Placental epithelial cell (primary cell): Measurements from ENCODE around the genes OXSR1, SLC22A13, EXOG and MYRIP.

GRCh38 chr3:38027981-38028703 is 1.3 kb downstream of the PLCD1 start:
- CAGE, long polyA plus RNA = no peak

- CAGE, long polyA plus RNA = no peak
These were observed 21.9 kb downstream of the ACAA1 start for GRCh38 chr3:38114829-38115534.

- CAGE, long polyA plus RNA = no peak
These were observed at the start of gene OXSR1 for GRCh38 chr3:38165331-38166301. Gene OXSR1 (plus strand): TSS chr3:38165537.

GRCh38 chr3:38265364-38266042 is at the start of gene SLC22A13:
Gene SLC22A13 (plus strand): TSS chr3:38265812.
- CAGE, long polyA plus RNA = no peak

DNA sequence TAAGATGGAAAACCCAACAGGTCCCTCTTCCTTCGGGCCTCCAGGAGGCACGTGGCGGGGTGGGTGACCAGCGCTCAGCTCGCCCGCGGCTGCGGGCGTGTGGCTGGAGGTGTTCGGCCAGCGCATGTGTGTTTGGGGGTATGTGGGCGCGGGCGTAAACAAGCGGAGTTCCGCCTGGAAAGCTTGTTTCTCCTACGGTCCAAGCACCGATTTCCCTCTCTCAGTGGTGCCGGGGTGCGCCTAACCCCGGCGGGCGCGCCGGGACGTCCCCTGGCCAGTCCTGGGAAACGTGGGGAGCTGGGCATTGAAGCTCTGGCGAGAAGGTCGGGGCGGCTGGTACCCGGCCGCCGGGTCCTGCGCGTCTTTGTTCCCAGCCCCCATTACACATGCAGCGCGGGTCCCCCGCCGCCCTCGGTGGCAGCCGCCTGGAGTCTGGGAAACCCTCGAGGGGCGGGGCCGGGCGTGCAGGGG is 1.4 kb downstream of the ACVR2B start:
- CAGE, long polyA plus RNA = no peak

- CAGE, long polyA plus RNA = no peak
These were observed 7.0 kb downstream of the ACVR2B start for GRCh38 chr3:38460203-38461477.

GRCh38 chr3:38495939-38497134 is at the start of gene EXOG:
Gene EXOG (plus strand): TSS chr3:38496340.
- CAGE, long polyA plus RNA = no peak

DNA sequence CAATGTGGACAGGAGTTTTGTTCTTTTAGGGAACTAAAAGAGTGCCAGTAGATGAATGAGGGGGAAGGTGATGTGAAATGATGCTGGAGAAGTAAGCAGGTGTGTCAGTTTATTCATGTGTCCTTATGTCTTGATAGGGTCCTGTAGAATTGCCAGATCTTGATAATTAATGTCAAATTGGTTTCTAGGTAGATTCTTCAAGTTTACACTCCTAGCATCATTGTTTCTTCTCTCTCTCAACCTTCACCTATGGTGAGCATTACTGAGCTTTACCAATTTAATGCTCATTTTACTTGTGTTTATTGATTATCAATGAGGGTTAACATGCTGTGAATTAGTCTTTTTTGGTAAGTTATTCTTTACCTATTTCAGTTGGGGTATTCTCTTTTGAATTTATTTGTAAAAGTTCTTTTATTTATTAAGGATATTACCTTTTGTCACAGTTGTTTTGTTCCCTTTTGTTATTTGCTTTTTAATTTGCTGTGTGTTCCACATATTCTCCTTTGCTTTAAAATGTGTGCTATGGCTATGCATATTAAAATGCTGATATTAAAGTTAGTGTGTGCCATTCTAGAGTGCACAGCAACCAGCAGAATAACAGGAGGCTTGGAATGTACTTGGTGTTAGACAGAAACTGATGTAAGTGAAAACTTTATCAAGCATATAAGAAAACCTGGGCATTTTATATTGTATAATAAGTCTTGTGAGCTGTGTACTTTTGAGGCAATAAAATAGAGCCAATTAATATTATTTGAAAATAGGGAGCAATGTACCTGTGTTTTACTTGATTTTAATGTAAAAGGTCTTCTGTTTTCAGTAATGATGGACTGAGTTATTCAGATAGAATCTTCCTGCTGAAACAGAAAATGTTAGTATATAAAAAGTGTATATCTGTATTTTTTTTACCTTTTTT is 2.9 kb downstream of the EXOG start:
- CAGE, long polyA plus RNA = no peak

- CAGE, long polyA plus RNA = no peak
These were observed 38.6 kb downstream of the SCN5A start for GRCh38 chr3:38610888-38611214.

DNA sequence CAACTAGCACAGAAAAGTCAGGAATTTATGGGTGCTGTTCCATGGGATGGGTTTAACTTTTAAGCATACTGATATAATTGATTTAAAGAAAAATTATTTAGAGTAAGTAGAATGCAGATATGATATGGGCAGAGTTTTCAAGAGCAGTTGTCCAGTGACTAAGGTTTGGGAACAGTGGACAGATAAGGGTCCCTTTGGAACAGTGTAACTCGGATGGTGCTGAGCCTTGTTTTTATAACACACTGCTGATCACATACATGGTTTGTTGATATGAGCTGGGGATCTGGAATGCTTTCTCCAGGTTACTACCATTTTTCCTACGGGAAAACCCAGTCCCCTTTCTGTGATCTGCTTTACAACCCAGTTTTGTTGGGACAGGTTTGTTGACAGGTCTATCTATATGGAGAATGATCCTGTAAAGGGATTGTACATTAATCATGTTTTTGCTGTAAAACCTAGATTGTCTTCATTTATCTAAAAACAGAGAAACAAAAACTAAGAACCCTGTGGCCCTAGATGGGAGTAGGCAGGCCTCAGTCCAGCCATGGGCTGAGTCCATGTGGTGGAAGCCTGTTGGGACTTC is 13.4 kb downstream of the CSRNP1 start:
- CAGE, long polyA plus RNA = no peak

DNA sequence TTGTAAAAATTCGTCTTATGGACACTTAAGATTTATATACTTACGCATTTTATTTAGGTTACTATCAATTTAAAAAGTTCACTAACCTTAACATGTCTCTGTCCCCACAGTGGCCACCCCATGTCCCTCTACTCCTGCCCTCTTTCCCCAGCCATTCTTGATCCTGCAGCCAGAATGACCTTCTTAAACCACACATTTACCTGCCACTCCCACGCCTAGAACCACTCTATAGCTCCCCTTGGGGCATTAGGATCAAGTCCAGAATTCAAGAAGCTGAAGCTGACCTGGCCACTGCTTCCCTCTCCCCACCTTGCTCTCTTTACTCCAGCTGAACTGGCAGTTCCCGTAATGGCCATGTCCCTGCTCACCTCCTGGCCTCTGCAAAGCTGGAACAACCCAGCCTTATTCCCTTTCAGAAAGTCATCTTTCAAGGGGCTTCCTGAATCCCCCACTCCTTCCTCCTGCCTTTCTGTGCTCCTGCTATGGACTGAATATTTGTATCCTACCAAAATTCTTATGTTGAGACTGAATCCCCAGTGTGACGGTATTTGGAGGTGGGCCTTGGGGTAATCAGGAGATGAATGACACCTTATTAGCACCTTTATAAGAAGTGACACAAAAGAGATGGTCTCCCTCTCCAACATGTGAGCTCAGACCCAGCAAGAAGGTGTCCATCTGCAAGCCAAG is 3.8 kb downstream of the CSRNP1 start:
- CAGE, long polyA plus RNA = no peak

DNA sequence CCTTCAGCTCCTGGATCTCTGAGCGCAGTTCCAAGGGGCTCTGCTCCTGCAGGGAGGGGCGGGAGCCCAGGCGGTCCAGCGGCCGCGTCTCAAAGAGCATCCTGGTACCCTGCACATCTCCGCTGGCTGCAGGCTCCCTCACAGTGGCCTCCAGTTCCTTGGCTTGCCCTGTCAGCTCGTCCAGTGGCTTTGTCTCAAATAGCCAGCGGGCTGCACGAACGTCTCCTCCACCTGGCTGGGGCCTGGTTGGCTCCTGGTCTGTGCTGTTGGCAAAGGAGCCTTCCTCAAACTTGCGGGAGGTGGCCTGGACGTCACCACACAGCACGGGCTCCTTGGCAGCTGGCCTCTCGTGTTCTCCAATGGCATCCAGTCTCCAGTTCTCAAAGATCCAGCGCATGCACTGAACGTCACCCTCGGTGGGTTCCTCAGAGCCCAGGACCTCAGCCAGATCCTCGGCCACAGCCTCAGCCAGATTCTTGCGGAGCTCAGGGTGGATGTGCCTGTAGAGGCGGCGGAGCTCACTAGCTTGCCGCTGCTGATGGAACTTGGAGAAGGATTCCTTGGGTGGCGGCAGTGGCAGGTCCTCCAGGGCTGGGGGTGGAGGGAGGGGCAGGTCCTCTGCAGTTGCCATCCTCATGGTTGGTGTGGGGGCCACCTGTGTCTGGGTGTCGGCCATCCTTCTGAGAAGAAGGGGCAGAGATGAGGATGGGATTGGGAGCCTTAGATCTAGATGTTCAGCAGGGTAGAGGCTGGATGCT is 3.4 kb downstream of the XIRP1 start:
- CAGE, long polyA plus RNA = no peak

- CAGE, long polyA plus RNA = no peak
These were observed 18.9 kb downstream of the CX3CR1 start for GRCh38 chr3:39260779-39261516.

GRCh38 chr3:39288352-39288920 is 8.6 kb upstream of the CX3CR1 start:
- CAGE, long polyA plus RNA = no peak

DNA sequence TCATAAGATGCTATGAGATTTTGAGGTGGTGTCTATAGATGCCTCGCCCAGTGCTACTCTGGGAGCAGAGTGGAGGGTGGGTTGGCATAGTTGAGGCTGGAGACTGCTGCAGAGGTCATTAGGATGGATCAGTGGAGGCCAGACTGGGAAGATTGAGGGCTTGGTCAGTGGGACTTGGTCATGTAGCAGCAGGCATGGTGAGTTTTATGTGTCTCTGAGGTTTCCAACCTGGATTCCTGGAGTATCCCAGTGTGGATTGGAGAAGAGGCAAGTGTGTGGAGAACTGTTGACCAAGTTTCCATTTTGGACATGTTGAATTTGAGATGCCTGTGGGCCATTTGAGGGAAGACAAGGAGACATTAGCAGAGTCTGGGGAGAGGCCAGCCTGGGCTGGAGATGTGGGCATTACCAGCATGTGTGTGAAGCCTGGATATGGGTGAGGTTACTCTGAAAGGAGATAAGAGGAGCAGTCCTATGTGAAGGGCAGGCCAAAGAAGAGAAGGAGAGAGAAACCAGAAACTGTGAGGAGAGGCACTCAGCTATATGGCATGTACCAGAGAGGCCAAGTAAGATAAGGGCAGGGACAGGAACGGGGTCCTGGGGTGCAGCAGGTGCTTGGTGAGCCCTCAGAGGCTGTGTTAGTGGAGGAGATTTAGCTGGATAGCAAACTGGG is 4.3 kb downstream of the SLC25A38 start:
- CAGE, long polyA plus RNA = no peak

DNA sequence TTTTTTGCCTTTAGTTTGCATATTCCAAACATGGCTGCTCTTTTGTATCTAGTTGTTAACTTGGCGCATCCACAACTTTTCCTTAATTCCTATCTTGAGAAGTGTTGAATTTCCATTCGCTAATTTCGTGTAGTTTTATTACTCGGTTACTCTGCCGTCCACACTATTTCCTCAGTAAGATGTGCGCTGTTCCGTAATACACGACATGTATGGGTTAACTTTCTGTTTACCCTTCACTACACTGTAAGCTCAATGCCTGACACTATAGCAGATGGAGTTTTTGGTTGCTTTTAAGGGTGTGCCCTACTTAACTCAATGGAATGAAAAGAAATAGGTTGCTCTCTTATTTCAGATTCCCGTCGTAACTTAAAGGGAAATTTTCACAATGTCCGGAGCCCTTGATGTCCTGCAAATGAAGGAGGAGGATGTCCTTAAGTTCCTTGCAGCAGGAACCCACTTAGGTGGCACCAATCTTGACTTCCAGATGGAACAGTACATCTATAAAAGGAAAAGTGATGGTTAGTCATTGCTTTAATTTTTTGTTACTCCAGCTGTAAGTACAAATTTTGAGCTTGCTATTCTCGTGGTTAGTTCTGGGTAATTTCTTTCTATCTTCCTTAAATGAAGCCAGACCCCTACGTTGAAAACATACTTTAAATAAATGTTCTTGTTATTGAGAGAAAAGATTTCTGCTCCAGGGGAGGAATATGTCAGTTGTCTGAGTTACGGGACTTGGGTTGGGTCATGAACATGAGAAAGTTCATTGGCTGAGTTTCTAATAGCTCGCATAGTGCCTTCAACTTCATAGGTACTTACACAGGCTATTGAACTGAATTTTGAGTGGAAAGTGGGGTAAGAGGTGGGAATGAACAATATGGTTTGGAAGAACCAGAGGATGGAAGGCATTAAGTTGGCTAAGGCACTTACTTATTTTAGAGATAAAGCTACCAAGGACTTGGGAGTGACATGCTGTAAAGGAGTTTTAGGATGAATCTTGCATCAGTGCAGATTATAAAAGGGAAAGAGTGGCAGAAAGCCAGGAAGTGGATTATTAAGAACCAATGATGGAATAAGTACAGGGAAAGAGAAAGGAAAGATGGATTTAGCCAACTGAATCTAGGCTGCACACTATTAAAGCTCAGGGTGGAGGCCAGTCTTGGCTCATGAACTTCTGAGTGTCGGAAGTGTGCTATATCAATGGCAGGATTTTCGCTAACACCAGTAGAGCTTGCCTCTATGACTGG is 1.2 kb downstream of the RPSA start:
- CAGE, long polyA plus RNA = no peak

- CAGE, long polyA plus RNA = no peak
These were observed 3.0 kb downstream of the RPSA start for GRCh38 chr3:39409324-39410058.

- CAGE, long polyA plus RNA = no peak
These were observed at the start of gene MYRIP for GRCh38 chr3:39808987-39810263. Gene MYRIP (plus strand): TSS chr3:39809609.

- CAGE, long polyA plus RNA = no peak
These were observed 99.8 kb upstream of the EIF1B start for GRCh38 chr3:40209548-40210177.

DNA sequence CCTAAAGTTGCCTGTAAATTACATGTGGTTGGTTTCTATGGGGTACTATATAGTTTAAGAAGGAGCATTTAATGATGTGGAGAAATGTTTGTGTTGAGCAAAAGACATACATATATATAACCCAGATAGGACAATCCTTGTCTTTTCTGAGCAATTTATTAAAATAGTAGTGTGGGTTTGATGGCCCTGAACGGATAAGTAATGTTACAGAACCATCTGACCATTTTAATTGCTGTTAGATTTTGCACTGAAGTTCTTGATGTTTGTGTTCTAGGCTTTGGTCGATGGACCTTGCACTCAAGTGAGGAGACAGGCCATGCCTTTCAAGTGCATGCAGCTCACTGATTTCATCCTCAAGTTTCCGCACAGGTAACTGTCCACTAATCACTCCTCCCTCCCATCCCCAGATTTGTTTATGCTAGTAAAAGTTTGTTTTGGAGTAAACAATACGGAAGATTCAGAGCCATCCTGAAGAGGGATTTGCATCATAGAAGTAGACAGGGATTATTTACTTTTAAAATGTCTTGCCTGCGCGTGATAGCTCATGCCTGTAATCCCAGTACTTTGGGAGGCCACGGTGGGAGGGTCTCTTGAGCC is 1.3 kb downstream of the RPL14 start:
- CAGE, long polyA plus RNA = no peak